Measurements from ENCODE around the gene PXDN.

GRCh38 chr2:70170-70590 lies 23.9 kb upstream of the FAM110C start:
- RRBS = no CpG with 5 or more reads among the region's 5 CpGs

DNA sequence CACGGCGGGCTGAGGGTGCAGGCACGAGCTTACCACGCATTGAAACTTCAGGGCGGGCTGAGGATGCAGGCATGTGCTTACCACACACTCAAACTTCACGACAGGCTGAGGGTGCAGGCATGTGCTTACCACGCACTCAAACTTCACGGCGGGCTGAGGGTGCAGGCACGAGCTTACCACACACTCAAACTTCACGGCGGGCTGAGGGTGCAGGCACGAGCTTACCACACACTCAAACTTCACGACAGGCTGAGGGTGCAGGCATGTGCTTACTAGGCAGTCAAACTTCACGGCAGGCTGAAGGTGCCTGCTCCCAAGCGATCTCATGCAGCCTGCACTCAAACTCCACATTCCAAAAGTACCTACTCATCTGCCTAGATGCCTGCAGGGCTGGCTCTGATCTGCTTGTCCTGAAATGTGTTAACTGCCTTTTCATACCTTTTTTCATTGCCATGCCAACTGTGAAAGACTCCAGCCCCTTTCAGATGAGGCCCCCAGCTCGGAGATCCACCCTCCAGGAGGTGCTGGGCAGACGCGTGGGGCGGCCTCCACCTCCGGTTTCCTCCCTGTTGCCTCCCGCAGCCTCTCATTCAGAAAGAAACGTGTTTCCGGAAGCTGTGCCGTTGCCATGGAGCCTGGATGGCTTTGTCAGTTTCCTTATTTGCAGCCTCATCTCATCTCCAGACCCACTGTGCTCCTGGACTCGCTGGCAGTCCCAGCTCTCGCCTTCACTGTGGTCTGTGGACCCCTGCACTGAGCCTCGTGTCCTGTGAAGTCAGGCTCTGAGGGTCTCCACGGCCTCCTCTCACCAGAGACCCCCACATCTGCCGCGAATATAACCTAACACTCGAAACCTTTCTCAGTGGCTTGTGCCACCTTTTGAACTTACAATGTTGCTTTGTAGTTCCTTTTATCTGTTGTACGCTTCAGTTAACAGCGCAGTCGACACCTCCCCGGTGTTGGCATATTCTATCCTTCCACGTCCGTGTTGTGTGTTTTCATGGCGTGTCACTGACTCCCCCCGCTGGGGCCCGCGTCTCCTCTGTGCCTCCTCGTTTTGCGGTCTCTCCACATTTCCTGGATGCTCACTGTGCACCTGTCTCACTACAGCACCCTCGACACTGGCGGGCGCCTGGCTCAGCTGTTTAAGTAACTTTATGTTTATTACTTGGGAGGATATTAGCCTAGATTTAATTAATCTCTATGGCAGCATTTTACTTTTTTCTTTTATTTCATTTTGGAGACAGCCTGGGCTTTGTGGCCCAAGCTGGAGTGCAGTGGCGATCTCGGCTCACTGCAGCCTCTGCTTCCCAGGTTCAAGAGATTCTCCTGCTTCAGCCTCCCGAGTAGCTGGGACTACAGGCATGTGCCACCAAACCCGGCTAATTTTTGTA lies 106.1 kb upstream of the ALKAL2 start:
- RRBS = 22% methylated on average over 3 of the region's 51 CpGs

GRCh38 chr2:691762-692117 lies 14.5 kb upstream of the TMEM18 start:
- RRBS = no CpG with 5 or more reads among the region's 20 CpGs

GRCh38 chr2:1136888-1137640 lies 186.4 kb downstream of the SNTG2 start:
- RRBS = no CpG with 5 or more reads among the region's 14 CpGs

- RRBS = no CpG with 5 or more reads among the region's 20 CpGs
Observed at GRCh38 chr2:1170122-1170811, 219.6 kb downstream of the SNTG2 start.

DNA sequence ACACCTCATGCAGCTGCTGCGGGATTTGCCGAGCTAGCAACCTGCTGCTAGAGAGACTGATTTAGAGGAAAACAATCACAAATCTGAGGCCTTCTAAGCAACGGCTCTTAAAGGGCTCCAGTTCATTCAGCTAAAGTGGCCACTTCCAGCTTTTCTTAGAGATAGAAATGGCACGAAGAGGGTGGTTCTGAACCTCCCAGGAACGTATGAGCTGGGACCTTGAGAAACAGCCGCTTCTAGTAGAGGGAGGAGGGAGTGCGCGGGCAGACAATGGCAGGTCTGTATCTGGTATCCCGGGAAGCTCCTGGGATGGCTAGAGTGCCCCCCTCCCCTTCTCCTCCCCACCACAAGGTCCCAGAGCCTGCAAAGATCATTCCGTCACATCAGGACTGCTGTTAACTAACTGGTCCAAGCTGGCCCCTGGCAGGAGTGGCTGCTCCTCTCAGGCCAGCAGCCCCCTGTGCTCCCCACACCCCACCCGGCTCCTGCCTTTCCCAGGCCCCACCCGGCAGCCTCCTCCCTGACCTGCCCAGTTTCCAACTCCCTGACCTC lies 74.8 kb downstream of the TPO start:
- RRBS = no CpG with 5 or more reads among the region's 12 CpGs

- RRBS = no CpG with 5 or more reads among the region's 9 CpGs
Observed at GRCh38 chr2:1518890-1519448, 105.7 kb downstream of the TPO start.

DNA sequence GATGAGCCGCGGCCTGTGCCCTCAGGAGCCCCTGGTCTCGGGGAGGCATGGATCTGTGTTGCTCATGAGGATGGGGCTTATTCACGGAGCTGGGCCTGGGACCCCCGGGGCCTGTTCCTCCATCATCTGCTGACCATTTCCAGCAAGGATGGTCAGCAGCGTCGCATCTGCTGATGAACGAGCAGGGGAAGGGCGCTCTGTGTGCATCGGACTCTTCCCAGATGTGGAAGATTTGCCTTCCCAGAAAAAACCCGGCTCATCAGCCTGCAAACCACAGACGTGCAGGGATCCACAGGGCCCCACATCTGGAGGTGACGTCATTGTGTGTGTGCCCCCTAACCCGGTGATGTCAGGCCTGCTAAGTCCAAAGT lies 144.0 kb downstream of the PXDN start:
- RRBS = 3% methylated on average over 4 of the region's 14 CpGs

DNA sequence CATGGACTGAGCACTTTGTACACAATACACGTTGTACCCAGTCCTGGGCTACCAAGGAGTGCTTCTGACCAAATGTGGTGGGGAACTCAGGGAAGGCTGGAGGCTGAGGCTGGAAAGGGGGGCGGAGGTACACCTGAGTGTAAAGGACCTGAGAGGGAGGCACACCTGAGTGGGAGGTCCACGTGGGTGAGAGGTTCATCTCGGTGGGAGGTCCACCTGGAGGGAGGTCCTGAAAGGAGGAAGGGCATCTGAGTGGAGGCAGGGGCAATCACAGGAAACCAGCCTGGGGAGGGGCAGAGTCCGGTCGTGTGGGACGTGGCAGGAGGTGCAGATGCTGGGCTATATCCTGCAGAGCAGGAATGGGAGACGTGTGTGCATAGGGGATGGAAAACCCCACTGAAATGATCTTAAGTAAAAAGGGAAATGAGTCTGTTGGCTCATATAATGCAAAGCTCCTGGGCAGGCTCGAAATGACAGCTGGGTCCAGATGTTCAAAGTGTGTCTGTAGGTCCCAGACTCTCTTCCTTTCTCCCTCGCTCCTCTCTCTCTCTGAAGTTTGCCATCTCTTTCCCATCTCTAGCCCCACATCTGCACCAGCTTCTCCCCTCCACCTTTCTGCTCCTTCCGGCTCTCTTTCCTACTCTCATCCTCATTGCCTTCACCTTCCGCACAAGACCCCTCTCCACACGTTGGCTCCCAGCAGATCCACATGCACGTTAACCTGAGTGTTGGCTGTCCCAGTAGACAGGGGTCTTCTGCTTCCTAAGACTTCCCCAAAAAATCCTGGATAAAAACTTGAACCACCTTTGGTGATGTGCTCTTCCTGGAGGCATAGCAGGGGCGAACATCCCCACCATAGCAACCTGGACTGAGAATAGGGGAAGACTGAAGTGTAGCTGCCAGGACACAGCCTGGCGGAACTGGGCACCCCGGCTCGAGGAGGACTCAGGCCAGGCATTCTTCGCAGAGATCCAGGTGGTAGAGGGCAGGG lies 137.6 kb downstream of the PXDN start:
- RRBS = no CpG with 5 or more reads among the region's 19 CpGs

DNA sequence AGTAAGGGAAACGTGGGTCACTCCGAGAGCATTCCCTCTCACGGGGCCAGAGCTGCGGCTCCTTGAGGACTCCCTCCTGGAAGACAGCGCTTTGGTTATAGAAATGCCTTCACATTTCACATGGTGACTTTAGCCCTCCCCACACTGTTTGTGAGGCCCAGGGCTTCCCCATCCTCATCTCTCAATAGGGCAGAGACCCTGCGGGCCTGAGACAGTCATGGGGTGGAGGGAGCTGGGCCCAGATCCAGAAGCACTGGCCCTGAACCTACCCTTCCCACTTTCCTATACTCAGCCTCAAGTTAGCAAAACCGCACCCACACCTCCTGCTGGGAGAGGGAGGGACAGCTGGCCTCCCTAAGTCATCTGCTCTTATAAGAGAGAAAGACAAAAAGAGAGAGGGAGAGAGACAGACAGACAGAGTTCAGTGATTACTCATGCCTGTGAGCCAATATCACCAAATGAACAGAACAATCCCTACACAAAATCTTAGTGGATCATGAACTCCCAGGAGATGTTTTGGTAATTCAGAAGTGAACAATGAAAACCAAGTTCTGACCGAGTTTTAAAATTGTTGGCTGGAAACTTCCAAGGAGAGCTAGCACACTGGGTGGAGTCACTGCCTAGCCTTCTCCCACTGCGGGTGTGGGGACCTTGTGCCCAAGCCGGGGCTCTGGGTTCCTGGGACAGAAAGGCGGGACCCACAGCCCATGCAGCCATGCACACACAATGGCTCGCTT lies 130.6 kb downstream of the PXDN start:
- RRBS = no CpG with 5 or more reads among the region's 12 CpGs

GRCh38 chr2:1704971-1705554 lies 39.3 kb downstream of the PXDN start:
- RRBS = 54% methylated on average over 7 of the region's 16 CpGs

GRCh38 chr2:1736944-1737403 lies 7.3 kb downstream of the PXDN start:
- RRBS = 86% methylated on average over 4 of the region's 17 CpGs

GRCh38 chr2:1743499-1743841 lies 845 bp downstream of the PXDN start:
- RRBS = under 1% methylated on average over 6 of the region's 24 CpGs

- RRBS = 2% methylated on average over 34 of the region's 103 CpGs
Observed at GRCh38 chr2:1744142-1745075, at the start of gene PXDN. Gene PXDN (minus strand): TSS chr2:1744515.

- RRBS = no CpG with 5 or more reads among the region's 15 CpGs
Observed at GRCh38 chr2:1755686-1756393, 11.5 kb upstream of the PXDN start.

DNA sequence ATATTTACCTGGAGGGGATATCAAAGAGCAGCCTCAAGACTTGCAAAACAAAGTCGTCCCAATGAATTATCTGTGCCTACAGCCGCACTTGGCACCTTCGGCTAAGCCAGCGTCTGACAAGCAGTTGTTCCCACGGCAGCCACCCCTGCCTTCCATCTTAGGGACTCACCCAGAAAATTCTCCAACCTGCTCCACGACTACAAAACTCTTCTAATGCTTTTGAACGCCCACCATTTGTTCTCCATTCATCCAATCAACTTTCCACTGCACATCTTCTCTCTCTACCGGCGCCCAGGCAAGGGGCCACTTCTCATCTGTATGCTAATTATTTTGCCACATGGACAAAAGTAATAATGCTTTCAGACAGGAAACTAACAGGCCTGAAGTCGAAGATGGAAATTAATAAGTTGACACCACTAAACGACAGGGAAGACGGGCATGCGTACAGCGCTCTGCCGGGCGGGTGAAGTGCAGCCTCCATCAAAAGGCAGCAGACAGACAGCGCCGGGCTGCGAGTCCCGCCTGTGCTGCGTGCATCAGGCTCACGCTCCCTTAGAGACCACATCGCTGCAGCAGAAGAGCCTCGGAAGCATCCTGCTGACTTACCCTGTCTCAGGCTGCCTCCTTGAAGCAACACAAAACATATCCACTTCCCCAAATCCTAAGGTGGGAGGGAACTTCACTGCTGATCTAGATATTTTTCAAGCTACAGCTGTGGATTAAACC lies 6.7 kb downstream of the MYT1L start:
- RRBS = 41% methylated on average over 4 of the region's 24 CpGs

GRCh38 chr2:3044981-3045292 lies 332.7 kb downstream of the EIPR1 start:
- RRBS = no CpG with 5 or more reads among the region's 8 CpGs

DNA sequence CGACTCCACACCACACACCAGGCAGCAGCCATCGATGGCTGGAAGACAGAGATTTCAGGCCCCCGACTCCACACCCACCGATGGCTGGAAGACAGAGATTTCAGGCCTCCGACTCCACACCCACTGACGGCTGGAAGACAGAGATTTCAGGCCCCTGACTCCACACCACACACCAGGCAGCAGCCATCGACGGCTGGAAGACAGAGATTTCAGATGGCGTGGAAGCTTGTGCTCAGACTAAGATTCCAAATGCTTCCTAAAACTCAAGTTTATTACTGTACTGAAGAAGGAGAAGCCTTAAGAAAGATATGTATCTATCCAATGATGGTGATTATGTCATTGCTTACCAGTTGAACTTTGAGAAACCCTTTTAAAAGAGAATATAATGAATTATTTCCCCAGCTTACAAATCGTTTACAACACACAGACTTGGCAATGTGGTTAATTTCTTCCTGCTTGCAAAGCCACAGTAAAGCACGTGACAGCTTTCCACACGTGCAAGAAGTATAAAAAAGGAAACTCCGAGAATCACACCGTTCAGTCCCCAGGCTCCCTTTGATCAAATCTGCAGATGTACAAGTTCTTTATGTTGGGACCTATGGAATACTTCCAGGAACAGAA lies 135.1 kb downstream of the EIPR1 start:
- RRBS = no CpG with 5 or more reads among the region's 14 CpGs

GRCh38 chr2:3309801-3310390 lies 67.7 kb downstream of the EIPR1 start:
- RRBS = no CpG with 5 or more reads among the region's 16 CpGs

DNA sequence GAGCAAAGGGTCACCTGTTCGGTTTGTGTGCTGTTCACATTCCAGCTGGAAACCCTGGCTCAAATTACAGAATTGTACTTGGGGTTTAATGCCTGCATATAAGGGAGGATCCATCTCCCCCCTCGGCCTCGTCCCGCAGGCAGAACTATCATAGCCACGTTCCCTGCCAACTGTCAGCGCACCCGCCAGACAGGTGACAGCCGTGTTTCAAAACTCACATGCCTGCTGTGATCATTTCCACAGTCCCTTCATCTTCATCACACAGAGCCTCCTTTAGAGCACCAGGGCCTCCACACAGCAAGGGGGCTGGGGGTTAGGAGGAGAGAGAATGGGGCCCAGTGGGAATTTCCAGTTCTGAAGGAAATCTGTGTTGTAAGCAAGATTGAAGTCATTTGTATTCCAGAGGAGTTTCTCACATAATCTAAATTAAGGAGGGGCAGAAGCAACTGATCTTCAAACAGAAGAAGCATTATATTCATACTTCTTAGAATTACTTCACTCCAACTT lies 48.0 kb downstream of the ADI1 start:
- RRBS = no CpG with 5 or more reads among the region's 8 CpGs

Measured in foreskin fibroblast (primary cell).